Peritoneum (tissue), 1 donor: Measurements from ENCODE around the genes SARM1, TLCD1 and TRAF4.

GRCh38 chr17:27332511-27333714 lies 39.0 kb downstream of the WSB1 start:
- PRO-cap = bidirectional peak, plus-strand start at chr17:27333036, minus-strand start at chr17:27332878

- PRO-cap = no peak
Measured at GRCh38 chr17:27344184-27344928, 50.4 kb downstream of the WSB1 start.

GRCh38 chr17:27353493-27354279 lies 59.8 kb downstream of the WSB1 start:
- PRO-cap = bidirectional peak, plus-strand start at chr17:27353992, minus-strand start at chr17:27353808

GRCh38 chr17:27473433-27474639 lies 17.6 kb downstream of the KSR1 start:
- PRO-cap = no peak

DNA sequence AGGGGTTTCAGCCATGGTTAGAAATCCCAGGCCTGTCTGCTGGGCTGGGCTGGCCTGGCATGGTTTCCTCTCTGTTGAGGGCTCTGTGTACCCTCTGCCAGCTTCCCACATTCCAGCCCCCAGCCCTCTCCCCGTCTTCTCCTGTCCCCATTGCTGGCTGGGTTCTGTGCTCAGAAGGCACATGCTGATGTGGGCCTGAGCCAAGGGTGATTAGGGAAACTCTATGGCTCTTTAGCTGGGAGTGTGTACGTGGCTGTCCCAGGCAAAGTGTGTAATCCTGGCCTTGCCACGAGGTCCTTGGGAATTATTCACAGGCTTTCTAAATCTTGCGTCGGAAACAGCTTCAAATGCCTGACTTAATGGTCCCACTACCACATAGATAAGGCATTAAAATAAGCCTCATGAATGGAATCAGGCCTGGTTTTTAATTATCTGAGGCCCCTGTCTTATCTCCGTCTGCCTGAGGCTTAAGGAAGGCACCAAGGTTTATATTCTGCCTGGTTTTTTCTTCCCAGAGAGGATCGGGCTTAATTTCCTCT lies 53.1 kb upstream of the LGALS9 start:
- PRO-cap = no peak

DNA sequence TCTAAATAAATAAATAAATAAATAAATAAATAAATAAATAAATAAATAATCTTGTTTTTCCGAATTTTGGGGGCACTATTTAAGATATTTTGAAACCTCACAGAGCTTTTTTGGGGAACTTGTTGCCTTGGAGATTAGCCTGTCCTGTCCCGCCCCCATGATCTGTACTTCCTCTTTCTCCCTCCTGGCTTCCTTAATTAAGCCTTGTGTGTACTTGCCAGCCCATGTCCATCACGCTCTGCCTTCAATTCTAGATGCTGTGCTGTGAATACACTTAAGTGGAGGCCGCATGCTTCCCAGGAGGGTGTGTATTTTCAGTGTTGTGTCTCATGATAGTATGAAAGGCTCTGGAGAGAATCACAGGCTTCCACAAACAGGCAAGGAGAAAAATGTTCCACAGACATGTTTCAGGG lies 4.5 kb downstream of the LGALS9 start:
- PRO-cap = no peak

DNA sequence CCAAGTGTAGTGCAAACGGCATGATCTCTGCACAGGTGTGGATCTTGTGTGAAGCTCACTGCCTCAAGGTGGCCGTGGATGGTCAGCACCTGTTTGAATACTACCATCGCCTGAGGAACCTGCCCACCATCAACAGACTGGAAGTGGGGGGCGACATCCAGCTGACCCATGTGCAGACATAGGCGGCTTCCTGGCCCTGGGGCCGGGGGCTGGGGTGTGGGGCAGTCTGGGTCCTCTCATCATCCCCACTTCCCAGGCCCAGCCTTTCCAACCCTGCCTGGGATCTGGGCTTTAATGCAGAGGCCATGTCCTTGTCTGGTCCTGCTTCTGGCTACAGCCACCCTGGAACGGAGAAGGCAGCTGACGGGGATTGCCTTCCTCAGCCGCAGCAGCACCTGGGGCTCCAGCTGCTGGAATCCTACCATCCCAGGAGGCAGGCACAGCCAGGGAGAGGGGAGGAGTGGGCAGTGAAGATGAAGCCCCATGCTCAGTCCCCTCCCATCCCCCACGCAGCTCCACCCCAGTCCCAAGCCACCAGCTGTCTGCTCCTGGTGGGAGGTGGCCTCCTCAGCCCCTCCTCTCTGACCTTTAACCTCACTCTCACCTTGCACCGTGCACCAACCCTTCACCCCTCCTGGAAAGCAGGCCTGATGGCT lies 17.9 kb downstream of the LGALS9 start:
- PRO-cap = no peak

DNA sequence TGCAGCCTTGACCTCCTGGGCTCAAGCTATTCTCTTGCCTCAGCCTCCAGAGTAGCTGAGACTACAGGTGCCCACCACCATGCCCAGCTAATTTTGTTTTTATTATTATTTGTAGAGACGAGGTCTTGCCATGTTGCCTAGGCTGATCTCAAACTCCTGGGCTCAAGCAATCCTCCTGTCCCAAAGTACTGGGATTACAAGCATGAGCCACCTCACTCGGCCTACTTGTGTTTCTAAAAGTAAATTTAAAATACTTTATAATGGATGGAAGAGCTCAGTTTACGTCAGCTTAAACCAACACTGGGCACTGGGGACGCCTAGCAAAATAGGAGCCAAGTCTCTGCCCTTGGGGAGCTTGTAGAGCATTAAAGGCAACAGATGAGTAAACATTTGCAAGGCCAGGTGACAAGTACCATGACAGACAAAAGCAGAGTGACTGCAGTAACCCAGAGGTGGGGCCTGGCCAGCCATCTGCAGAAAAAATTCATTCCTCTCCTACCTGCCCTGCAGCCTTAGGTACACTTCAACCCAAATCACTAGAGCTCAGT lies 12.2 kb upstream of the NLK start:
- PRO-cap = no peak

DNA sequence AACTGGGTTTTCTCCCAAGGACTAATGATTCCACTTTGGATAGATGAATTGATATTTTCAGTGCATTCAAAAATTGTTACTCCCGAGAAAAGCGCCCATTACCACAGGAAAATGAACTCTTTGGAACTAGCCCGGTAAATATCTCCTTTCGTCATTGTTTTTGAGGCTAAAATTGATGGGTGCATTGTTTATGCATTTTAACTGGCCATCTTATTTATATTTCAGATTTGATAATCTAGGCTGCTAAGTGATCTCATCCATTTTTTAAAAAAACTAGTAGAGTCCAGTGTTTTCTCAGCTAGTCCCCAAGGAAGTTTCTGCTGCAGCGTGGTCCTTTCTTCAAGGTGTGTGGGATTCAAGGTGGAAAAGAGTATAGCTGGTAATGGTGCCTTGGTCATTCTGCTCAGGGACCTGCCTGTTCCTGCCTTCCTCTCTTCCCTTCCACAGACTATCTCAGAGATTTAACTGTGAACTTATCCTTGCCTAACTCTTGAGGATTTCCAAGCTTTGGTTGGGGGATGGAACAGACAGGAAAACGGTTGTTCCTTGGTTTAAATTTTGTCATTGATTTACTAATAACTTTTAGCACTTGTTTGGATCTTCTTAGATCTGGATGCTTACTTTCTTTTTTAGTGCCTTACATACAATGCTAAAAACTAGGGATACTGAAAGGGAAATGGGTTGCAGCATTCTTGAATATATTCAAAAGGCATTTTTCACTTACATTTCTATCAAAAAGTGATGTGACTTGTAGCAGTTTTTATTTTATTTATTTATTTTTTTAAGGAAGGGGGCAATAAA lies 2.0 kb downstream of the NLK start:
- PRO-cap = no peak

DNA sequence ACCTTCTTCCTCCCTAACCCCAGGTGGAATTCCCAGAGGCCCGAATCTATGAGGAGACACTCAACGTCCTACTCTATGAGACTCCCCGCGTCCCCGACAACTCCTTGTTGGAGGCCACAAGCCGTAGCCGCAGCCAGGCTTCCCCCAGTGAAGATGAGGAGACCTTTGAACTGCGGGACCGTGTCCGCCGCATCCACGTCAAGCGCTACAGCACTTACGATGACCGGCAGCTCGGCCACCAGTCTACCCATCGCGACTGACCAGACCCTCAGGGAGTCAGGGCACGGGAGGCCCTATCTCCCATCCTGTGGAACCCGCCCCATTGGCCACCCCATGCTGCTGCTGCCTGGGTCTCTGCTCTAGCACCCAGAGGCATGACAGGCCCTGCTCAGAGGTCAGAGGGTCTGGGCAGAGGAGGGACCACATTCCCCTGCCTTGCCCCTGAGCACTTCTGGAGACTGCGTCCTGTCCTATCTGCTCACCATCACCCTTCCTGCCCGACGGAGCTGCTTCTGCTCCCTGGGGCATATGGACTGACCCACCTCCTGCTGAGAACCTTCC lies 8.9 kb downstream of the TNFAIP1 start:
- PRO-cap = no peak

DNA sequence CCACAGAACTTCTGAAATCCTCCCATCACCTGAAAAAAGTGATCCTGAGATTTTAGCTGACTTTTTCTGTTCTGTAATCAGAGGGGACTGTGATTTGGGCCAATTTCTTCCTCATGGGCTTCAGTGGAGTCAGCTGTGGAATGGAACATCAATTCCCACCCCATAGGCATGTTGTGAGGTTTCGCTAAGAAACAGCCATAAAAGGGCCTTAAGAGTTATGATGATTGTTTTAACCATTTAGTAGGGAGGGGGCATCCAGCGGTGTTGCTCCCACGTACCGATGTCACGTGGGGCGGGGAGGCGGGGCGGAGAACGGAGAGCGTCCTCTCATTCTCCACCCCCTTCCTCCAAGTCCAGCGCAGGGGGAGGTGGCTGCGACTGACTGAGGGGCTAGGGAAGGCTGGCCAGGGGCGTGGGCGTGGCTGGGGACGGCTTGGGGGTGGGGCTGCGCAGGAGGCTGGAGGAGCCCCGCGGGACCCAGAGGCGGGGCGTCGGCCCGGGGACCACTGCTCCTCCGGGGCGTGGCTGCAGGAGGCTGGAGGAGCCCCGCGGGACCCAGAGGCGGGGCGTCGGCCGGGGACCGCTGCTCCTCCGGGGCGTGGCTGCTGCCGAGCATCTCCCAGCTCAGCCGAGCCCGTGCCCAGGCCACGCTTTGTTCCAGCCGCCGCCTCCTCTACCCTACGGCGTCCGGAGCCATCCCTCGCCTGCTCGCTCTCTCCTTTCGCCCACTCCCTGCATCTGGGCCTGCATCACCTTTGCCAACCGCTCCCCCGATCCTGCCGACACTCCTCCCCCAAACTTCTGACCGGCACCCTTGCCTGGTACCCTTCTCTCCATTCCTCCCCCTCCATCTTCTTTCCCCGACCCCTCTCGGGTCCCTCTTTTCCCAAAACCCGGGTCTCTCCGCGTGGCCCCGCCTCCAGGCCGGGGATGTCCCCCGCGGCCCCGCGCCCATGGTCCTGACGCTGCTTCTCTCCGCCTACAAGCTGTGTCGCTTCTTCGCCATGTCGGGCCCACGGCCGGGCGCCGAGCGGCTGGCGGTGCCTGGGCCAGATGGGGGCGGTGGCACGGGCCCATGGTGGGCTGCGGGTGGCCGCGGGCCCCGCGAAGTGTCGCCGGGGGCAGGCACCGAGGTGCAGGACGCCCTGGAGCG lies at the start of gene SARM1:
Gene SARM1 (plus strand): TSS at position 615 of the 1,153 bp plus-strand sequence.
- PRO-cap = no peak

DNA sequence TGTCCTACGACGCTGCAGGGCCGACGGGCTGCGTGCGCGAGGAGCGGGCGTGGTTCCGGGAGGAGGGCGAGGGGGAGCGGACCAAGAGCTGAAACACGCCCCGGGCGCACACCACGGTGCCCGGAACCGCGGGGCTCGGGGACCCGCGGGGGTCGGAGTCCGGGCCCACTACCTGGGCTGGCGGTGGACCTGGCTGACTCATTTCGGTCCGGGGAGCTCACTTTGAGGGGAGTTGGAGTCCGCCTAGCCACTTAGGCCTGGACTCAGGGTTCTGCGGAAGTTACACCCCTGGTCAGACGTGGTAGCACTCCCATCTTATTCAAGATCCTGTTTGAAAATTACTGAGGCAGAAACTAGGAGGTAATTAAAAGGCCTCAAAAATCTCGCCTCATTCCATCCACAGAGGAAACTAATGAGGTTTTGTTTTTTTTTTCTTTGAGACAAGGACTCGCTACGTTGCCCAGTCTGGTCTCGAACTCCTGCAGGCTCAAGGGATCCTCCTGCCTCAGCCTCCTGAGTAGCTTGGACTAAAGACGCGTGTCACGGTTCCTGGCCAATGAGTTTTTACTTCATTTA lies 383 bp upstream of the BLTP2 start:
- PRO-cap = bidirectional peak, plus-strand start at position 60 of the sequence, minus-strand start outside the sequence

DNA sequence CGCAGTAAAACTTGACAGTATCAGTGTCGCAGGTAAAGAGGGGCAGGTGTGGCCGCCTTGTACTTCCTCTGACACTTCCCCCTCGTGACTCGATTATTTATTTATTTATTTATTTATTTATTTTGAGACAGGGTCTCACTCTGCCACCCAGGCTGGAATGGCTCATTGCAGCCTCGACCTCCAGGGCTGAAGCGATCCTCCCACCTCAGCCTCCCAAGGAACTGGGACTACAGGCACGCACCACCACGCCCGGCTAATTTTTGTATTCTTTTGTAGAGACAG lies 911 bp upstream of the RPL23A start:
- PRO-cap = no peak

GRCh38 chr17:28725470-28726473 lies at the start of gene TLCD1:
Gene TLCD1 (minus strand): TSS chr17:28726233.
- PRO-cap = no peak

DNA sequence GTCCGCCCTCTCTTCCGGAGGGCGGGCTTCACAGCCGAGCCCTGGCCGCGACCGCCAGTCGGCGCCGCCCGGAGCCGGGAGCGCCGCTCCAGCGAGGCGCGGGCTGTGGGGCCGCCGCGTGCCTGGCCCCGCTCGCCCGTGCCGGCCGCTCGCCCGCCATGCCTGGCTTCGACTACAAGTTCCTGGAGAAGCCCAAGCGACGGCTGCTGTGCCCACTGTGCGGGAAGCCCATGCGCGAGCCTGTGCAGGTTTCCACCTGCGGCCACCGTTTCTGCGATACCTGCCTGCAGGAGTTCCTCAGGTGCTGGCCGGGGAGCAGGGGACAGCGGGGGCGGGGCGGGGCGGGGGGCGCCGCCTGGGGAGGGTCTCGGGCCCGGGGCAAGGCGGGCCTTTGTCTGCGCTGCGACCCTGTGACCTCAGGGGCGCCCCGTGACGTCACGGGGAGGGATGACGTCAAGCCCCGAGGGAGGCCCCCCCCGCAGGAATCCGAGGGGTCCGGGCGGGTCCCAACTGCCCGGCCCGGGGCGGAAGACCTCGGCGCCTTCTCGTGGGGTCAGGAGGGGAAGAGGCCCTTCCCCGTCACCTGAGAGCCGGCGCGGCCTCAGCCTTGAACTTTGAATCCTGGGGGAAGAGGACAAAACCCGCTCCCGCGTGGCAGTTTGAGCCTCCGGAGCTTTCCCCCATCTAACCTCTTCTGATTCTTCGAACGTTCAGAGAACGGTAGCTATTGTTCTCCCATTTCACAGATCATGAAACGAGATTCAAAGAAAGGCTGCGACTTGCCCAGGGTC lies at the start of gene TRAF4:
Gene TRAF4 (plus strand): TSS at position 57 of the 791 bp plus-strand sequence.
- PRO-cap = unidirectional peak, plus-strand start at position 57 of the sequence

DNA sequence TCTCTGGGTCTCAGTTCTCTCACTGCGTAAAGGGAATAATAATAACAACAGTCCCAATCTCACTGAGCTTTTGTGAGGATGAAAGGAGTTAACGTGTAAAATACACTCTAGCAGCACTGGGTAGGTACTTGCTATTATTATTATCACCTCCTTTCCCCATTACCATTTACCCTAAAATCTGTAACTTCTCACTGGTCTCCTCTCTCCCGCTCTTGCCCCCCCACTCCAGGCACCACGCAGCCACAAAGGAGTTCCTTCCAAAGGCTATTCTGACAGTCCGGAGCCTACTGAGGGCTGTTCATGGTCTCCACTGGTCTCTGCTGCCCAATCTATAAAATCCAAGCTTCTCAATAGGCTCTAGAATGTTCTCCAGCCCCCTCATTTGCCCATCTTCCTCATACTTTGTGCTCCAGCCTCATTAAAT lies 1.1 kb downstream of the DHRS13 start:
- PRO-cap = no peak

- PRO-cap = no peak
Measured at GRCh38 chr17:28904154-28905316, 1.7 kb upstream of the DHRS13 start.

DNA sequence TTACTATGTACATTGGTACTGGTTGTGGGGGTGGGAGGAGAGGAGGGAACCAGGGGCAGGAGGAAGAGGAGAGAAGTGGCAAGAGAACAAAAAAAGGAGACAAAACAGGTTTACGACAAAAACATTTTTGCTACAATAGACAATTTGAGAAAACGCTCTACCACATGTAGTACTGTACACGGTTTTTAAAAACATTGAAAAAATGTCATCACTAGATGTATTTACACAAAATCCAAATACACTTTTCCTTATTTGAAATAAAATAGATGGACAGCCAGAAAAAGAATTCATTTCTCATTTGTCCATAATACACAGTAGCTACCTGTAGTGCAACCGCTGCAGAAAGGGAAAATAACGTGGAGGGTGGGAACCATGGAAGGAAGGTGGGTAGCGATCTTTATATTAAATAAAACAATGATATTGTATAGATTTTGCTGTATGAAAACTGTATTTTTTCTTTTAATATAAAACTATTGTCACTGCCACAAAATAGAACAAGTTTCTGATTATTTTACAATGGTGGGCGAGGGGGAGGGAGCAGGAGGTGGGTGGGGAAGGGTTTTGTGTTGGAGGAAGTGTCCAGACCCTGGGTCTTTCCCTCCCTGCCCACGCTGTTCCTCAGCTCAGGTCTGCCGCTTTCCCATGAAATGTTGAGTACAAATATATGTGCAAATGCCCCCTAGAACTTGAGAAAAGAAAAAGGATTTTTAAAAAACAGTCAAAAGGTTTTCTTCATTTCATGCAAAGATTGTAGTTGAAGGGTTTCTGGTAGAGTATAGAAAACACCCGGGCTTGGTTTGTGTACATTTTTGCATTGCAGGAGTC lies 2.6 kb upstream of the DHRS13 start:
- PRO-cap = no peak

DNA sequence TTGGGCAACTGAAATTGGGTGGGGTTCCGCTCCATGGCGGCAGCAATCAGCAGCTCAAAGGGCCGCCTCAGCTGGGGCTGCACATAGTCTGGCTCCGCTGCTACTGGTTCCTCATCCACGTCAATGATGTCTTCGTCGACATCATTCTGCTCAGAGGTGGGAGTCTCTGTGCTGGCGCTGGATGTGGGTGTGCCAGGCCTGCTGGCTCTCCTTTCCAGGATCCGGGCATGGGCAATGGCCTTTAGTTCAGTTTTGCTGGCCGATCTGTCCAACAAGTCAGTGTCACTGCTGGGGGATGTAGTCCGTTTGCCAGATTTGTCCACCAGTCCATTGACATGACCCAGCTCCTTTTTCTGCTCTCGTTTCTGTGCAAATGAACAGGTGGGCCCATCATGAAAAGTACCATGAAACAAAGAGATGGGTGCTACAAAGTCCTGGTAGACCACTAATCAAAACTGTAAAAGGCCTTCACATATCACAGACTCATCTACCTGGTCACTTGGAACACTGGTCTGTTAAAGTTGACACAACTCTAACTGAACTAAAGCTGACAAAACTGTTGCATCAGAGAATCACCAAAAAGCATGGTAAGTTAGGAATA lies 21.2 kb upstream of the DHRS13 start:
- PRO-cap = no peak

- PRO-cap = no peak
Measured at GRCh38 chr17:28983459-28984488, 22.1 kb downstream of the SEZ6 start.